Measurements from ENCODE around the gene PER3.

- PRO-cap, 3 experiments = no peak in any of the 3 experiments
- RRBS = 18% methylated on average over 3 of the region's 21 CpGs
Observed at GRCh38 chr1:6622619-6623826, 1.6 kb upstream of the THAP3 start.

DNA sequence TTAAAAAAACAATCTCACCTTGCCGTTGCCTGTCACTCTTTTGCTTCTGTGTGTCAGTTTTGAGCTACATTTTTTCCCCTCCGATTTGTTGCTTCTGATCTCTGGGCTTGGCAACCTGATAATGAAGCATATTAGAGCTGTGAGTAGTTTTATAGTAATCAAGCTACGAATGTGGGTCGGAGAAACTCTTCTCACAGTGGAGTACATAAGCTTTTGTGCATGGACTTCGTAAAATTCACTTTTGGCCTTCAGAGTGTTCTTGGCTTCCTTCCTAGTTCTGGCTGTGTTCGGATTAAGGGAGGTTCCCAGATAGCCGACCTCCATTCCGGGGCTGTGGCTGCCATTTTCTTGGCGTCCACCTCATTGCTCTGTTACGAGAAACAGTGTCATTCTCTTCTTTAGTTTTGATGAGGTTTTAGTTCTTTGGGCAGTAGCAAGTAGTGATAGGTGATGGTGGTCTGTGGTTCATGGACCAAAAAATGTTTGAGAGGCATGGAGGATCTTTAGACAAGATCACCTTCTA is 26.3 kb downstream of the CAMTA1 start:
- PRO-cap, 3 experiments = no peak in any of the 3 experiments
- RRBS = no CpG with 5 or more reads among the region's 10 CpGs

GRCh38 chr1:6839392-6840148 is 54.3 kb downstream of the CAMTA1 start:
- PRO-cap, 3 experiments = no peak in any of the 3 experiments
- RRBS = no CpG with 5 or more reads among the region's 10 CpGs

DNA sequence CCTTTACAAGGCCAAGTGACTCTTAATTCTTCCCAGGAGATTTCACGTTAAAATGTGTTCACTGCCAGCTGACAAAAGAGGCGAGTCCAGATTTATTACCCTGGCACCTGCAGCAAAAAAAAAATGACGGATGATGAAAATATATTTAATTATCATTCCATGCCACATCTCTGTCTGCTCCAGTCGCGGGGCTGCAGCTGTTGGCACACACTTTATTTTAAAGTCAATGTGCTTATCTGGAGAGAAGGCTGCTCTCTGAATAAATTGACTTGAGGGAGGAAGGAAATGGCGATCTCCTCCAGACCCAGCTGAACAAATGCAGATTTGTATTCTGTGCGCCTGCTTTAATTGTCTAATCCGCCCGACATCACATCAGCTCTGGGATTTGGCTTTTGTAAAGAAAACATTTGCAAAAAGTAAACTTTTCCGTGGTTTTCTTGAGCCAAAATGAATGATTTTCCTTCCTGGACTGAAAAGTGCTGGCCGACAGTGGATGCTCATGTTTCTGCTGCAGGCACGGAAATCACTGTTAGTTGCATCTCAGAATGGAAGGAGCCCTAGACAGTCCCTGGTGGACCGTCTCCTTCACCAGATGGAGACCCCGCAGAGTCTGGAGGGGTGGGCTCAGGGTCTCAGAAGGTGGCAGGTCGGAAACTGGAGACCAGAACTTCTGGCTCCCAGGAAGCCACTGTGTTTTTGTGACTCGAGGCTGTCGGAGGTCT is 150.2 kb downstream of the CAMTA1 start:
- PRO-cap, 3 experiments = no peak in any of the 3 experiments
- RRBS = no CpG with 5 or more reads among the region's 17 CpGs

- PRO-cap, 3 experiments = peak in 1 of 3 experiments; most common minus-strand start chr1:7388411 (in 1)
- RRBS = no CpG with 5 or more reads among the region's 30 CpGs
Observed at GRCh38 chr1:7388125-7389233, 382.6 kb upstream of the VAMP3 start.

GRCh38 chr1:7517895-7518375 is 253.2 kb upstream of the VAMP3 start:
- PRO-cap, 3 experiments = no peak in any of the 3 experiments
- RRBS = 20% methylated on average over 1 of the region's 6 CpGs

DNA sequence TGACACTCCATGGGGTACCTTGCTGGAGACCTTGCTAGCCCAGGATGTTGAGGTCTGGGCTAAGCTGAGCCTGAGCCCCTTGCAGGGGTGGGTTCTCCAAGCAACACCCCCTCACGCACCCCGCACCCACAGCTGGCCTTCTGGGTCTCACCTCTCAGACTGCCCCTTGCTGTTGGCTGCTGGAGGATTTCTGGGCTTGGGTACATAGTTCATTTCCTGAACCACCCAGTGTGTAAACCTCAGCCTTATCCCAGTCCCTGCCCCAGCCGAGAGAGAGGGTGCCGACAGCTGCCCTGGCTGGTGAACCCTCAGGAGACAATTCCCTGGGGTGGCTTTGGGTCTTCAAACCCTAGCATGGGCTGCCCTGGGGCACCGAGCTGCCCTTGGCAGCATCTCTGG is 92.4 kb upstream of the VAMP3 start:
- PRO-cap, 3 experiments = no peak in any of the 3 experiments
- RRBS = no CpG with 5 or more reads among the region's 5 CpGs

GRCh38 chr1:7704434-7705193 is 66.5 kb upstream of the VAMP3 start:
- PRO-cap, 3 experiments = peak in 3 of 3 experiments; most common plus-strand start chr1:7704755 (in 3); most common minus-strand start chr1:7704541 (in 1)
- RRBS = 2% methylated on average over 92 of the region's 131 CpGs

DNA sequence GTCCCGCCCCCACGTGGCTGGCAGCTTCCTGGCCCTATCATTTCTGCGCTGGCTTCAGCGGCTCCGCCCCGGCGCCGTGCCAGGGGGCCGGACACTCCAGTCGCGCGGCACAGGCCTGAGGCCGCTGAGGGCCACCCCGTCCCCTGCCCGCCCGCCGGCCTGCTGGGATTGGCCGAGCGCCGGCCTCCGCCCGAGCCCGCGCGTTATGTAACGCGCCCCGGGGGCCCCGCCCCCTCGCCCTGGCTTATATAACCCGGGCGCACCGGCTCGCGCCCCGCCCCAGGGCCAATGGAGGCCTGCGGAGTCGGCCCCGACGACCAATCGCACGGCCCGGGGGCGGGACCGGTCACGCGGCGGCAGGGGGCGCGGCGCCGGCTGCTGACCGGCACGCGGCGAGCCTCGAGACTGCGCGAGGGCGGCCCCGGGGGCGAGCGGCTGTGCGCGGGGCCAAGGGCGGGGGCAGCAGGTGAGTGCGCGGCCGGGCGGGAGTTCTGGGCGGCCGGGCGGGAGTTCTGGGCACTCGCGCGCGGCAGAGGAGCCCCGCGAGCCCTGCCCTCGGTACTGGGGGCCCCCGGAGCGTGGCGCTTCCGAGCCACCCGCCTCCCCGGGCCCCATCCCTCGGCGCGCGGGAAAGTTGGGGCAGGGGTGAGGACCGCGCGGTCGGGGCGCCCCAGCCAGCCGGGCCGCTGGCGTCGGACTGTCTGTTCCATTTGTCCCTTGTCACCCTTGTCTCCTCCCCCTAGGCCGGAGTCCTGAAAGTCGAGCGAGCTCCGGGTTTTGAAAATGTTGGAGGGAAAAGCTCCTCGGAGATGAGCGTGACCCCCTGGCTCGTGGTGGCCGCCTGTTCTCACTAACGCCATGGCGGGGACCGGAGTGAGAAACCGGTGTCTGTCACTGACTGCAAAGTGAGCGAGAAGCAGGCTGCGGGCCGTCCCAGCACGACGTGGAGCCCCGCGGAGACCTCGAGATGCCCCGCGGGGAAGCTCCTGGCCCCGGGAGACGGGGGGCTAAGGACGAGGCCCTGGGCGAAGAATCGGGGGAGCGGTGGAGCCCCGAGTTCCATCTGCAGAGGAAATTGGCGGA is at the start of gene PER3:
TSS of gene PER3 (plus strand) at position 381 of the 1,083 bp plus-strand sequence.
- PRO-cap, 3 experiments = peak in 3 of 3 experiments; most common plus-strand start position 405 of the sequence (in 2); most common minus-strand start position 161 of the sequence (in 1)
- RRBS = 3% methylated on average over 89 of the region's 129 CpGs

DNA sequence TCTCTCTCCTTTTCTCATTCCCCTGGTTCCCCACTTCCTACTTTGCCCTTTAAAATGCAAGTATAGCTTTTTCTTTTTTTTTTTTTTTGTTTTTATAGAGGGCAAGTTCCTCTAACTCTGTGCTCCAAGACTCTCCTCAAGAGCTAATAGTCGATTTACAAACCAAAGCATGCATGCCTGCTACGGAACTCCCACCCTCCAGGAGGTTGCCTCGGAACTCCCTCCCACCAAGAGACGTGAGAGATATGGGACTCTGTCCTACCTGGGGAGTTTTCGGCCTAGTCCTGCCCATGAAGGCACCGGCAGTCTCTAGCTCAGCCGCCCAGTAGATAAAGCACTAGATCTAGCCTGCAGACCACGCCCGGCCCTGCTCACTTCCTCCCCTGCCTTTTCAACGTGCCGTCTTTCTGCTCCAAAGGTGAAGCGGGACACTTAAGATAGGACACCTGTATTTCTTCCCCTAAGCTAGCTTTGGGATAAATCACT is 27.7 kb downstream of the TNFRSF9 start:
- PRO-cap, 3 experiments = no peak in any of the 3 experiments
- RRBS = 23% methylated on average over 4 of the region's 12 CpGs

GRCh38 chr1:8040306-8041037 is 14.4 kb upstream of the ERRFI1 start:
- PRO-cap, 3 experiments = no peak in any of the 3 experiments
- RRBS = no CpG with 5 or more reads among the region's 1 CpG

DNA sequence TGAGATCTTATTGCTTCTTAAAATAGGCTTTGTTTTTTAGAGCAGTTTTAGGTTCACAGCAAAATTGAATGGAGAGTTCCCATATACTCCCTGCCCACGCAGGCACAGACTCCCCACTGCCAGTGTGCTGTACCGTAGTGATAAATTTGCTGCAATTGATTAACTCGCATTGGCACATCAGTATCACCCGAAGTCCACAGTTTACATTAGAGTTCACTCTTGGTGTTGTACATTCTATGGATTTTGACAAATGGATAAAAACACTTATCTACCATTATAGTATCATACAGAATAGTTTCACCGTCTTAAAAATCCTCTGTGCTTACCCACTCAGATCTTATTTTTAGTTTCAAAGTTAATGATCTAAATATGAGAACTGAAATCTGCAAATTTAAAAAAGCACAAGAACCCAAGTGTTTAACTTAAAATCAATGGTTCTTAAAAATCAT is 71.9 kb upstream of the ERRFI1 start:
- PRO-cap, 3 experiments = no peak in any of the 3 experiments
- RRBS = no CpG with 5 or more reads among the region's 5 CpGs

- PRO-cap, 3 experiments = no peak in any of the 3 experiments
- RRBS = no CpG with 5 or more reads among the region's 11 CpGs
Observed at GRCh38 chr1:8137748-8138364, 111.7 kb upstream of the ERRFI1 start.

DNA sequence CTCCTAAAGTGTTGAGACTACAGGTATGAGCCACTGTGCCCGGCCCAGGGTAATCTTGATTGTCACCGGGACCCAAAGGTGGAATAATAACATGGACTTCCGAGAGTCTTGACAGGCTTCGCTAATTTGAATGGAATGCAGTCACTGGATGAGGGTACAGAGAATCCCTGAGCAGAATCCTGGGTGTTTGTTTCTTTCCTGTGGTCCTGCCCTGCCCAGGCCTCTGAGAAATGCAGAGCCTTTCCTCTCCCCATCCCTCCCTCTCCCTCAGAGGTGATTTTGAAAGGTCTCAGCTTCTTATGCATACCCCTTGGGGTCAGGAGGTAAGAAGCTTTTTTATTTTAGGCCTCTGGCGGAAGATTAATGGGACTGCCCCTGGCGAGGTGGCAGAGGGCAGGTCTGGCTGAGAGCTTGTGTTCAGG is 116.7 kb upstream of the SLC45A1 start:
- PRO-cap, 3 experiments = no peak in any of the 3 experiments
- RRBS = no CpG with 5 or more reads among the region's 6 CpGs

- PRO-cap, 3 experiments = peak in 3 of 3 experiments; most common plus-strand start chr1:8217282 (in 3); most common minus-strand start chr1:8217430 (in 3)
- RRBS = 2% methylated on average over 44 of the region's 87 CpGs
Observed at GRCh38 chr1:8216672-8217939, 100.8 kb upstream of the SLC45A1 start.

DNA sequence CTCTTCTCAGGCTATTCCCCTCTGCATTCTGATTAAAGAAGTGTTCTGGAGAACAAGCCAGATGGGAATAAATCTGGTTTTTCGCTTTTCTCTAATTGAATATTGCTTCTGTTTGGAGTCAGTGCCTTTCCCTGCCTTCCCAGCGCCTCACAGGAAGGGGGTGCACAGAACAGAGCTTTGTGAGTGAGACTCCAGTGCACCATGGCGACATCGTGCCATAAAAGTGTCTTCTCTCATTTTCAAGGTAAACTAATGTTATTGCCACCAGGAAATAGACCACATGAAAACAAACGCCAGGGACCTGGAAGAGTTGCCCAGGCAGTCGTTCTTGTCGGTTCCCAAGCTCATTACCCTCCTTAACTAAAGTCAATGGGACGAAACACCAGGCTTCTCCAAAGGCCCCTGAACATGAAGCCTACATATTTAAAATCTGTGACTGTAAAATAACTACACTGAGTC is 43.5 kb upstream of the SLC45A1 start:
- PRO-cap, 3 experiments = no peak in any of the 3 experiments
- RRBS = no CpG with 5 or more reads among the region's 8 CpGs

DNA sequence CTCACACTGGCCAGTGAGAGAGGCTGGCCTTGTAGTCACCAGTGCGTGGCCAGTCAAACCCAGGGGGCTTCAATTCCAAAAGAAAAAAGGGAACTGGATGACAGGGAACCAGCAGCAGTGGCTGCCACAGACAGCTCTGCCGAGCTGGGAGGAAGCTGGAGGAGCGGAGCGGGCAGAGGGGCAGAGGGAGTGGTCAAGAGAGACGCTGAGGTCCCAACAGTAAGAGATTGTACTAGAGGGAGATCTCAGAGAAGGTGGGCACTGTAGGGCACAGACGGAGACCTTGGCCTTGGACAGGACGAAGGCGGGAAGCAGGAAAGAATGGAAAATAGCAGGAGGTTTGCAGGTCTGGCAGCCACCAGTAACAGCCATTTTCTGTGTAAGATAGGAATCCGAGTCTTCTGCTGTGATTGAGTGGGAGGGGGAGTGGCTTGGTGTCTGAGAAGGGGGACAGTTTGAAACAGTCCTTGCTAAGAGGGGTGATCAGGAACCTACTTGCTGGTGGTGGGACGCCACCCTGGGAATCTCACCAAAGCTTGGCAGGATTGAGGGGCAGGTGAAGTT is 35.7 kb upstream of the SLC45A1 start:
- PRO-cap, 3 experiments = no peak in any of the 3 experiments
- RRBS = no CpG with 5 or more reads among the region's 10 CpGs

DNA sequence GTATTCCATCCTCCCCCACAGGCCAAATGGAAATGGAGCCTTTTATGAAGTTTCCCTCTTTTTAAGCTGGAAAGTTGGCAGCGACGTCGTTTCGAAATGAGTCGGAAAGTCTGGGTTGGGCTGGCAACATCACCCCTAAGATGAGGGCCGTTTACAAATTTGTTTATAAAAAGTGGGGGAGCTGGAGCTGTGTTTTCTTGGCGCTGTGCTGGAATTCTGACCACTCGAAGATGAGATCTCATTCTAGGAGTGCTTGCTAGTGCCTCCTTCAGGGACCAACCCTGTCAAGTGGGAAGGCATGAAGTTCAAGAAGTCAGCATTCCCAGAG is 23.6 kb upstream of the SLC45A1 start:
- PRO-cap, 3 experiments = no peak in any of the 3 experiments
- RRBS = no CpG with 5 or more reads among the region's 8 CpGs

- PRO-cap, 3 experiments = no peak in any of the 3 experiments
- RRBS = no CpG with 5 or more reads among the region's 8 CpGs
Observed at GRCh38 chr1:8378450-8379054, 60.6 kb downstream of the SLC45A1 start.

- PRO-cap, 3 experiments = no peak in any of the 3 experiments
- RRBS = no CpG with 5 or more reads among the region's 9 CpGs
Observed at GRCh38 chr1:8390771-8391904, 73.2 kb downstream of the SLC45A1 start.